Thyroid gland (tissue), 7 donors: Measurements from ENCODE around the genes PARD6A and GFOD2.

- PRO-cap, 2 experiments: no peak in any of the 2 experiments
- RAMPAGE, long total RNA, 5 experiments: no peak in any of the 5 experiments
Observed at GRCh38 chr16:67626459-67627004, 18.4 kb upstream of the CARMIL2 start.

DNA sequence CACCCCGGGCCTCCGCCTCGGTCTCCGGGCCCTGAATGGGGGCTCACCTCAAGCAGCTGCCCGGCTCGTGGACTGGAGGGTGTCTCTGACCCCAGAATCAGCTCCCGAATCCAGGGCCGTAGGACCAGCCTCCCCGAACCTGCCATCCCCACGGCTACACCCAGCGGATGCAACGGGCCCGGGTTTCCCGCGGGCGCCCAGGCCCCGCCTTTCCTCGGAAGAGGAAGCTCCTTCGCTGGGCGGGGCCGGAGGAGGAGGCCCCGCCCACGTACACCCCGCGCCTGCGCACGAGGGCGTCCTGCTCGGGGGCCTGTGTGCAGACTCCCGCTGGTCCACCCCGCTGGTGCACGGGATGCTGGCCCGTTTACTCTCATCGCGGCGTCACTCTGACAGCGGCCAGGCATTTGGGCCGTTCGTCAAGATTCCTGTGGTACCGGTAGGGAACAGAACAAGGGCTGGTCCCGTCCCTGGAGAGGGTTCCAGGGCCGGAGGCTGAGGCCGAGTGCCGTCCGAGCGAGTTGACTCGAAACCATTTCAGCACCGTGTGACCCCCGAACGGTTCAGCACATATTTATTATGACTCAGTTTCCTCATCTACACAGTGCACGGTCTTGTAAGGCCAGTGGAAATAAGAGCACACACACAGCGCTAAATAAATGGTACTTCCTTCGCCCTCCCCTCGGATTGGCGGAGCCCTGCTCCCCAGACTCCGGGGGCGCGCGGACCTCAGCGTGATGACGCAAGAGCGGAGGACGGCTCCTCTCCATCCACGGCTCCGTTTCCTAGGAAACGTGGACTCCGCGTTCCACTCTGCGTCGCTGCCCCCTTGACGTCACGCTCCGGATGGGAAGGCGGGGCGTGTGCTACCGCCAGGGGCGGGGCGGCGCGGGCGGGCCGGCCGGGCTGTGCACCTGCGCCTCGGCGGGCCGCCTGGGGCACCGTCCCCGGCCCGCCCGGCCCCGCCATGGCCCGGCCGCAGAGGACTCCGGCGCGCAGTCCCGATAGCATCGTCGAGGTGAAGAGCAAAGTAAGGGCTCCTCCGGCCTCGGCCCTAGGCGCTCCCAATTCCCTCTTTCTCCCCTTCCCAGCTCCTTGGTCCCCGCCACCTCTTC is at the start of gene PARD6A:
TSS of gene PARD6A (plus strand) at position 886 of the 1,112 bp plus-strand sequence.
- PRO-cap, 2 experiments: peak in 2 of 2 experiments; most common plus-strand start position 290 of the sequence (in 2); most common minus-strand start position 681 of the sequence (in 2)
- RAMPAGE, long total RNA, 5 experiments: start-site peak on the plus strand in 1 of 5 experiments, centred at positions 298 to 938 of the sequence, 6 to 9 reads per replicate; start-site peak on the minus strand in 2 of 5 experiments, centred at positions 175 to 203 of the sequence, 21 to 46 reads per replicate

GRCh38 chr16:67664123-67664677 is 2.4 kb downstream of the ENKD1 start:
- PRO-cap, 2 experiments: no peak in any of the 2 experiments
- RAMPAGE, long total RNA, 5 experiments: no peak in any of the 5 experiments

- PRO-cap, 2 experiments: peak in 2 of 2 experiments; most common plus-strand start chr16:67719473 (in 1); most common minus-strand start chr16:67719316 (in 2)
- RAMPAGE, long total RNA, 5 experiments: start-site peak on the minus strand in 2 of 5 experiments, at chr16:67719275-67719360 at its widest, 31 to 33 reads per replicate
Observed at GRCh38 chr16:67718926-67719817, at the start of gene GFOD2. Gene GFOD2 (minus strand): TSS chr16:67719316.

DNA sequence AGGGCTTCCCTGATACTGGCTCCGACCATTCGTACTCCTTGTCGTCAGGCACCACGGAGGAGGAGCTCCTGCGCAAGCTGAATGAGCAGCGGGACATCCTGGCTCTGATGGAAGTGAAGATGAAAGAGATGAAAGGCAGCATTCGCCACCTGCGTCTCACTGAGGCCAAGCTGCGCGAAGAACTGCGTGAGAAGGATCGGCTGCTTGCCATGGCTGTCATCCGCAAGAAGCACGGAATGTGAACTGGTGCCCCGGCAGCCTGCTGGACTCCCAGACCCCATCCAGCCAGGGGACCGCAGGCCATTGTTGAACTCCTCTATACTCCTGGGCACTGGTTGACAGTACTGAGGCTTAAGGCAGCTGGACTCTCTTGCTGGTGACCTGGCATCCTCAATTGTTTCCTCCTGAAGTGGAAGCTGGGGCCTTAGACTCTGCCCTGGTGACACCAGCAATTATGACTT is 1.2 kb downstream of the THAP11 start:
- PRO-cap, 2 experiments: no peak in any of the 2 experiments
- RAMPAGE, long total RNA, 5 experiments: no peak in any of the 5 experiments

GRCh38 chr16:67844264-67844900 is 2.3 kb downstream of the THAP11 start:
- PRO-cap, 2 experiments: no peak in any of the 2 experiments
- RAMPAGE, long total RNA, 5 experiments: no peak in any of the 5 experiments

DNA sequence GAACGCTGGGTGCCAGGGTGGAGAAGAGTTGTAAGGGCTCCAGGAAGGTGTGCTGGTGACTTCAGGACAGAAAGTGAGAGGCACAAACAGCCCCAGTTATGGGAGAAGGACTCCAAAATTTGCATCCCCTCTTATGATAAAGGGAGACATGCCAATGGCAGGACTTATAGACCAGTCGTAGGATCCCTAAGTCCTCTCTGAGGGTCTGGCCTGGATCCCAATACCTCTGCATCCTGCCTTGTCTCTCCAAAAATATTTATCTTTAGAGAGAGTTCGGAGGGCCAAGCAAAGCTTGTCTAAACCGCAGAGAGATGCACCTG is 334 bp downstream of the NRN1L start:
- PRO-cap, 2 experiments: no peak in any of the 2 experiments
- RAMPAGE, long total RNA, 5 experiments: no peak in any of the 5 experiments

- PRO-cap, 2 experiments: no peak in any of the 2 experiments
- RAMPAGE, long total RNA, 5 experiments: no peak in any of the 5 experiments
Observed at GRCh38 chr16:67928767-67929355, 2.8 kb downstream of the CTRL start.

- PRO-cap, 2 experiments: peak in 1 of 2 experiments; most common plus-strand start chr16:67963980 (in 1); most common minus-strand start chr16:67963833 (in 1)
- RAMPAGE, long total RNA, 5 experiments: no peak in any of the 5 experiments
Observed at GRCh38 chr16:67963556-67964817, 4.5 kb downstream of the SLC12A4 start.

DNA sequence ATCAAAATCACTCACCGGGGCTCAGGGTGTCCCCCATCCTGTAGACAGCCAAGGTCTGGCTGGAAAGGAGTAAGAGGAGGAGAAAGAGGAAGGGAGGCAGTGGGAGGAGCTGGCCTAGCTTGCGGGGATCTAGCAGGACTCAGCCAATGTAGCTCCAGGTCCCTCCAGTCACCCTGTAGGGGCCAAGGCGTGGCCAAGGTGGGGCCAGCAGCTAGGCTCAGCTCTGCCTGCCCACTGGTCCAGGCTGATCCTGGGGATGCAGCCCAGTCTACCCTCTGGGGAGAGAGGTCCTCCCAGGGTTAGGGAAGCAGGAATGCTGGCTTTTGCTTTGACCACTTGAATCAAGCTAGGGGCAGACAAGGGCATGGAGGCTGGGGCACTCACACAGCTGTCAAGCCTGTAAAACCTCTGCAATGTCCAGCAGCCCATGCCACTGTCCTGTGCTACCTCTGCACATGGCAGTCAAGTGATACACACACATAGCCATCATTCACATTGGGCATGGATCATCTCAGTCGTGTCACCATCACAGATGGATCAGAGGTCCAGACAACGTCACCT is 1.6 kb downstream of the SLC12A4 start:
- PRO-cap, 2 experiments: peak in 1 of 2 experiments; most common plus-strand start position 335 of the sequence (in 1); most common minus-strand start position 57 of the sequence (in 1)
- RAMPAGE, long total RNA, 5 experiments: start-site peak on the minus strand in 1 of 5 experiments, centred at position 149 of the sequence, 20 reads per replicate

- PRO-cap, 2 experiments: peak in 2 of 2 experiments; most common plus-strand start chr16:67968254 (in 2); most common minus-strand start chr16:67967683 (in 1)
- RAMPAGE, long total RNA, 5 experiments: no peak in any of the 5 experiments
Observed at GRCh38 chr16:67967299-67968430, 772 bp downstream of the SLC12A4 start.

GRCh38 chr16:67995888-67996197 is 3.4 kb downstream of the DPEP2 start:
- PRO-cap, 2 experiments: no peak in any of the 2 experiments
- RAMPAGE, long total RNA, 5 experiments: no peak in any of the 5 experiments

- PRO-cap, 2 experiments: peak in 2 of 2 experiments; most common plus-strand start chr16:68091910 (in 2); most common minus-strand start chr16:68091805 (in 1)
- RAMPAGE, long total RNA, 5 experiments: no peak in any of the 5 experiments
Observed at GRCh38 chr16:68091516-68092125, 6.5 kb downstream of the NFATC3 start.

DNA sequence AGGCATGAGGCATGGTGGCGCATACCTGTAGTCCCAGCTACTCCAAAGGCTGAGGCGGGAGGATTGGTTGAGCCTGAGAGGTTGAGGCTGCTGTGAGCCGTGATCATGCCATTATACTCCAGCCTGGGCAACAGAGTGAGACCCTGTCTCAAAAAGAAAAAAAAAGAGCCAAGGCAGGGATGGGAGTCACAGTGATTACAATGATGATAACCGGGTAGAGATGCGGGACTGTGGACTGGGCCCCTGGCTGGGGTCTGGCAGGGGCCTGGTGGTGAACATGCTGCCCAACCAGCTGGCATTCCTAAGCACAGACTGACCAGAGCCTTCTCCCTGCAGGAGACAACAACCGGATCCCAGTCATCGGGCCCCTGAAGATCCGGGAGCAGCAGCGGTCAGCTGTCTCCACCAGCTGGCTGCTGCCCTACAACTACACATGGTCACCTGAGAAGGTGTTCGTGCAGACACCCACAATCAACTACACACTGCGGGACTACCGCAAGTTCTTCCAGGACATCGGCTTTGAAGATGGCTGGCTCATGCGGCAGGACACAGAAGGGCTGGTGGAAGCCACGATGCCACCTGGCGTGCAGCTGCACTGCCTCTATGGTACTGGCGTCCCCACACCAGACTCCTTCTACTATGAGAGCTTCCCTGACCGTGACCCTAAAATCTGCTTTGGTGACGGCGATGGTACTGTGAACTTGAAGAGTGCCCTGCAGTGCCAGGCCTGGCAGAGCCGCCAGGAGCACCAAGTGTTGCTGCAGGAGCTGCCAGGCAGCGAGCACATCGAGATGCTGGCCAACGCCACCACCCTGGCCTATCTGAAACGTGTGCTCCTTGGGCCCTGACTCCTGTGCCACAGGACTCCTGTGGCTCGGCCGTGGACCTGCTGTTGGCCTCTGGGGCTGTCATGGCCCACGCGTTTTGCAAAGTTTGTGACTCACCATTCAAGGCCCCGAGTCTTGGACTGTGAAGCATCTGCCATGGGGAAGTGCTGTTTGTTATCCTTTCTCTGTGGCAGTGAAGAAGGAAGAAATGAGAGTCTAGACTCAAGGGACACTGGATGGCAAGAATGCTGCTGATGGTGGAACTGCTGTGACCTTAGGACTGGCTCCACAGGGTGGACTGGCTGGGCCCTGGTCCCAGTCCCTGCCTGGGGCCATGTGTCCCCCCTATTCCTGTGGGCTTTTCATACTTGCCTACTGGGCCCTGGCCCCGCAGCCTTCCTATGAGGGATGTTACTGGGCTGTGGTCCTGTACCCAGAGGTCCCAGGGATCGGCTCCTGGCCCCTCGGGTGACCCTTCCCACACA is 5.1 kb upstream of the SLC7A6 start:
- PRO-cap, 2 experiments: no peak in any of the 2 experiments
- RAMPAGE, long total RNA, 5 experiments: no peak in any of the 5 experiments

GRCh38 chr16:68265406-68265916 is 1.1 kb downstream of the SLC7A6 start:
- PRO-cap, 2 experiments: peak in 2 of 2 experiments; most common plus-strand start chr16:68265672 (in 2); most common minus-strand start chr16:68265552 (in 1)
- RAMPAGE, long total RNA, 5 experiments: no peak in any of the 5 experiments

DNA sequence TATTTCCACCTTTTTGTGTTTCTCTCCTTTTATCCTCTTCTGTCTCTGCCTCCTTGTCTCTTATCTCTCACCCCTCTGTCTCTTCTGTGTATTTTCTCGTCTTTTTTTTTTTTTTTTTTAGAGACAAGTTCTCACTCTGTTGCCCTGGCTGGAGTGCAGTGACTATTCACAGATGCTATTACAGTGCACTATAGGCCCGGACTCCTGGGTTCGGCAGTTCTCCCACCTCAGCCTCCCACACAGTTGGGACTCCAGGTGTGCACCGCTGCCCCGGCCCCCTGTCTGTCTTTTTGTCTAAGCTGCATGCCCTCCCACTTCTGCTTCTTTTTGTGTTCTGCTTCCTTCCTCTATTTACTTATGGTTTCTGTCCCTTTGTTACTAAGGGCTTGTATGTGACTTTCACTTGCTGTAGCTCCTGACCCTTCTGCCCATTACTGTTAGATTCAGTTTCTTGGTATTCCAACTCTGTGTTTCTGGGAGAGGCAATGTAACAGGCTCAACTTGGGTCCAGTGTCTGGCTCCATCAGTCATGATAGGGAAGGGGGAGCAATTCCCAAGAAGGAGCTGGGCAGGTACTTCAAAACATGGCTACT is 20.5 kb downstream of the SLC7A6 start:
- PRO-cap, 2 experiments: no peak in any of the 2 experiments
- RAMPAGE, long total RNA, 5 experiments: no peak in any of the 5 experiments

DNA sequence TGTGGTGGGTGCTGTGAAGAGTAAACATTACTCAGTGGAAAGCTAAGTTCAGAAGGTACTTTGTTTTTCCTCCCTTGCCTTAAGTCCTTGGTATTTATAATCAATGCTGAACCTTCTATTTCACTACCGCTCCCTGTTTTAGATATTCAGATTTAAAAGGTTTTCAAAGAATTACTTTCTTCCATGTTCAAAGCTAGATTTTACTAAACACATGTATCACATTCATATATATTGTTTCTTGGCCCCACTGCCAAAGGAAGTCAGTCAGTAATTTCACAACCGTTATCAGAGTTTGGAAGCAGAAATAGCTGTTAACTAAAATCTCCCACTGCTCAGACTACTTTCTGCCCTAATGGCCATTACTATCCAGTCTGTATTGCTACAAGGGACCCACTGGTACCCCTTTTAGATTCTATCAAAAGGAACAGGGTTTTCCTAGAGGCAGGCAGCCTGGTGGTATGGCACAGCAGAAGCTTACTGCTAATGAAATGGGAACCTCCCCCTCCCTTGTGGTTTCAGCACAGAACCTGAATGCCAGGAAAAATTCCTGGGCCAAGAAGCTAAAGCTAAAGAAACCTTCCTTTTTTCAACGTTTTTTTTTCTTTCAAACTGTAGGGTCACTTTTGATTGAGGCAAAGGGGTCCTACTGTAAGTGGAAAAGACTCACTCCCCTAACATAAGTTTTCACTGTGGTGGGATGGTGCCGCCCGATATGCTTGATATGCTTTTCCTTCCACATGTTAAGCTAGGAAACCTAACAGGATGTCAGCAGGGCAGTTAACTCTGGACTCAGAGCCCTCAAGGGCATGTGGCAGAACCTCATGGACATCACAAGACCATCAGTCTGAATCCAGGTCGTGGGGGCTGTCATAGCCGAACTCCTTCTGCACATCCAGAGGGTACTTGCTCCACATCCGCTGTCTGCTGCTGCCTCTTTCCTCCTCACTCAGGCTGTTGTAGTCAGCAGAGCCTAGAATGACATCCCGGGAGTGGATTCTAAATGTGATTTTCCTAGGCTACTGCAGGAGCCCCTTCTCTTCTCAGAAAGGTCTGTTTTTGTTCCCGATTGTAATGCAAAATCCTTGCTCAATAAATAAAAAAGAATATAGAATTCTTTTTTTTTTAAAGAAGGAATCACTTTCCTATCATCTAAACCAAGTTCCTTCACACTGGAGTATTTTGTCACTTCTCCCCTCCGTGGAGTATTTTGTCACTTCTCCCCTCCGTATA is 9.9 kb downstream of the SLC7A6OS start:
- PRO-cap, 2 experiments: no peak in any of the 2 experiments
- RAMPAGE, long total RNA, 5 experiments: no peak in any of the 5 experiments

GRCh38 chr16:68335157-68335659 is 24.4 kb downstream of the PRMT7 start:
- PRO-cap, 2 experiments: no peak in any of the 2 experiments
- RAMPAGE, long total RNA, 5 experiments: no peak in any of the 5 experiments

DNA sequence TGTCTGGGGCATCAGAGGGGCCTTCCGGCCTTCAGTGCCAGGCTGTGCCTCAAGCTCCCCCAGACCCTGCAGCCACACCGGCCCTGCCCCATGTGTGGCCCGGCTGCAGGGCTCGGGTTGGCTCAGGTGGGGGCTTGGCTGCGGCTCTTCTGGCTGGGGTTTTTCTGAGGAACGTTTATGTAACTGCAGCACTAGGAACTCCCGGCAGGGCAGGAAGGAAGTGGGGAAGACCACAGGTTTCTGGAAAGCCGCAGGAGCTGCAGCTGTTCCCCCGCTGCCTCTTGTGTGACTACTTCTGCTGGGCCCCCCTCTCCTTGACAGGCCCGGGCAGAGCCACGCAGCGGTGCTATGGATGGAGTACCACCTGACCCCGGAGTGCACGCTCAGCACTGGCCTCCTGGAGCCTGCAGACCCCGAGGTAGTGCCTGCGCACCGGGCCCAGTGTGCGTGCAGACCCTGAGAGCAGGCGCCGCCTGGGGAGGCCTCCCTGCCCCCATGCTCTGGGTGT is 45.6 kb downstream of the PRMT7 start:
- PRO-cap, 2 experiments: no peak in any of the 2 experiments
- RAMPAGE, long total RNA, 5 experiments: no peak in any of the 5 experiments

- PRO-cap, 2 experiments: no peak in any of the 2 experiments
- RAMPAGE, long total RNA, 5 experiments: no peak in any of the 5 experiments
Observed at GRCh38 chr16:68520662-68521268, 18.3 kb upstream of the ZFP90 start.